Mesenteric fat pad (tissue), 1 donor: Measurements from ENCODE around the gene TLK1.

DNA sequence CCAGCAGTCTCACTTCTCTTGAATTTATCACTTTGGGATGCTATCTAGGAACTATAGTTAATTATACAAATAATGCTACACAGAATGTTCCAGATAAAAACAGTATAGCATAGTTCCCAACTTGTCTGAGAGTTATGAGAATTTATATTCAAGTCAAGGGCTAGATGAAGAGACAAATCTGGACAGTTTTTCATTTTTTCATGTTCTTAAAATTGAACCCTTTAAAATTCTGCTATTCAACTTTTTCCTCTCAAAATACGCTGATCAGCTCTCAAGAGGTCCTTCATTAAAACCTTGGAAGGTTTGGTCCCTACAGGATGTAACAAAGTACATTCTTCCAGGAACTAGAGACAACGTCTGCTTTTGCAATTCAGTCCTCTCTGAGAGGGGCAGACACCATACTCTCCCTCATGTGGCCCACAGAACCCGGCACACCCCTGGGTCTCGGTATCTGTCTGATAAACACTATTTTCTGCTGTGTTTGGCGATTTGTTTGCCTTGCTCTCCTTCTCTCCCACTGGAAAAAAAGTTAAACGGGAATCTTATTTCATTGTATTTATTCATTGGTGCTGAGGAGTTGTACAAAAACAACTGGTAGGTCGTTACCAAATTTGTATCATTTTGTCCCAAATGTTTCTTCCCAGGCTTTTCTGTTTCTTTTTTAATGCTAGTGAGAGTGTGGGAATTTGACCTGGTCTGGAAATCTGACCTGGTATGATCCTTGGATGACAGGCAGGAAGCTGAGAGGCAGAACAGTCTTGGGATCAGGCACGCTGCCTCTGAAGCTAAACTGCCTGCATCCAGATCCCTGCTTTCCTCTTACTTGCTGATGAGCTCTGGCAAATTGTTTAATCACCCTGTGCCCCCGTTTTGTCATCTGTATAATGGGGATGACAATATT, 2.9 kb downstream of the KLHL23 start:
- PRO-cap = no peak

DNA sequence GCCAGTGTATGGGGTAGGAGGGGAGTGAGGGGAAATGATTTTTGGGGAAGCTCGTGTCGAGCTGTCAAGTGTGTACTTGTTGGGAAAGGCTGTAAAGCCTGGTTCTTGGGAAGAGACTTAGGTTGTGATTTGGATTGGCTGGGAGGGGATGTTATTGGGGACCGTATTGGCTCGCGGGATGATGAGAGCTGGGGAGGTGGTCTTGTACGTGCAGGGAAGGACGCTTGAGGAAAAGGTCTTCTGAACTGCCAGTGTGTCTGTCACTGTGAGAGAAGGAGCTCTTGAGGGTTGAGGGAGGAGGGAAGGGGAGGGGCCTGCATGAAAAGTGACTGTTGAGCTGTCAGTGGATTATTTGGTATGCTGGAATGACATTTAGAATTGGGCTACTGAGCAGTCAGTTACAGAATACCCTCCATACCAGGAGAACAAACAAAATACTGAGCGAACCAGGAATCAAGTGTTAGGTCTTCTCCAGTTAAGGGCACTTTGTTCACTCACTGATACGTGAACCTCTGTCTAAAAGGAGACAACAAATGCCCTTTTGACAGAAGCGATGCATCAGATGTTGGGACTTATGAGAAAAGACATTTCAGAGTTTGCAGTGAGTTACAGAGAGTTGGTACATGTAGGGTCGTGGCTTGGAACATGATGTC, 1.2 kb downstream of the UBR3 start:
- PRO-cap = no peak

DNA sequence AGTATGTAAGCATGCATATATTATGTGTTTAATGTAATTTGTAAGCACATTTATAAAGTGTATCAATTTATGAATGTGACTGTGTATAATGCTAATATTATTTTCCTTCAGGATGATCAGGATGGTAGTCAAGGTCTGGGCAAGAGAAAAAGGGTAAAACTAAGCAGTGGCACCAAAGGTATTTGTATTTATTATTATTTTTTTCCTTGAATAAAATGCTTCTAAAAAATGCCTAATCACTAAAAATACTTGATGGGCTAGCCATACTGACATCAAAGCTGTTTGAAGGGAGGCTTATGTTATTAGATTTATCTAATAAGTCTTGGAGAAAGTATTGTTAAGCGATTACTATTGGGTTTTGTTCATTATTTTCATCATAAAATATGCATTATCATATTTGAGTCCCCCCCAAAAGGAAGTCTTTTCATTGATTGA, 63.8 kb downstream of the UBR3 start:
- PRO-cap = no peak

GRCh38 chr2:170715709-170716539, 787 bp downstream of the SP5 start:
- PRO-cap = no peak

GRCh38 chr2:170716623-170717176, 1.6 kb downstream of the SP5 start:
- PRO-cap = no peak

DNA sequence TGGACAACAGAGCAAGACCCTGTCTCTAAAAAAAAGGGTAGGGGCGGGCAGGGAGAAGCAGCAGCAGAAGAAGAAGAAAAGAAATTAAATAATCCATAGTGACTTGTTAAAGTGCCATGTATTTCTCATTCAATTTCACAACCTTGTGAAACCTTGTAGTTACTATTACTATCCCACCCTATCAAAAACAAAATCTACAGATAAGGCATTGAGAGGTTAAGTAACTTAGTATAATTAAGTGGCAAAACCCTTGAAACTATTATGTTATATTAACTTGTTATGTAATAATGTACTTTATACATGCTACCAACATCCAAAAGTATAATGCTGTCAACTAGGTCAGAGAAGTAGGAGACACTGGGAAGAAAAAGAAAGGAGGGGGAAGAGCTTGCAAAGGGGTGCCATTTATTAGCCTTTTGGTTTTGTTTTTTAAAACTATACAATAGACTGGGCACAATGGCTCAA, 11.5 kb downstream of the TLK1 start:
- PRO-cap = no peak

DNA sequence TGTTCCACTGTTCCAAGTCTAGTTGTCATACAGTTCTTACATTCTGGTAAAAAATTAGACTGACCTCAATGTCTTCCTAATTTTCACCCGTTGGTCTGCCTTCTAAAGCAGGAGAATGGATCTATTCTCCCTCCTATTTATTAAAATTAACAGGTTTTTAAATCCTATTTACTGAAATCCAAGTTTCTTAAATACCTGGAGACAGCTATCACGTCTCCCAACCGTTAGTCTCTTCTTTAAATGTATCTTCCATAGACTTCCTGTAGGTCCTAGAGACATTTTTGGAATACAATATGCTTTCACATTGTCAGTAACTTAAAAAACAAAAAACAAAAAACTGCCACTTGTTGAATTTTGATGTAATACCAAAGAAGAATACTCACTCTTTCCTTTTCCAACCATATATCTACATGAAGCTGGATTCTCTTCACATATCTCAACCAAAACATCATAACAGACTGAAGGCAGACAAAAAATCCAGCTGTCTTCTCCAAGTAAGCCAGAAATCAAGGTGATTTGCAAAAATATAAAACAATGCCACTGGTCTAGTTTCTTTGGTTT, 4.8 kb downstream of the TLK1 start:
- PRO-cap = no peak

DNA sequence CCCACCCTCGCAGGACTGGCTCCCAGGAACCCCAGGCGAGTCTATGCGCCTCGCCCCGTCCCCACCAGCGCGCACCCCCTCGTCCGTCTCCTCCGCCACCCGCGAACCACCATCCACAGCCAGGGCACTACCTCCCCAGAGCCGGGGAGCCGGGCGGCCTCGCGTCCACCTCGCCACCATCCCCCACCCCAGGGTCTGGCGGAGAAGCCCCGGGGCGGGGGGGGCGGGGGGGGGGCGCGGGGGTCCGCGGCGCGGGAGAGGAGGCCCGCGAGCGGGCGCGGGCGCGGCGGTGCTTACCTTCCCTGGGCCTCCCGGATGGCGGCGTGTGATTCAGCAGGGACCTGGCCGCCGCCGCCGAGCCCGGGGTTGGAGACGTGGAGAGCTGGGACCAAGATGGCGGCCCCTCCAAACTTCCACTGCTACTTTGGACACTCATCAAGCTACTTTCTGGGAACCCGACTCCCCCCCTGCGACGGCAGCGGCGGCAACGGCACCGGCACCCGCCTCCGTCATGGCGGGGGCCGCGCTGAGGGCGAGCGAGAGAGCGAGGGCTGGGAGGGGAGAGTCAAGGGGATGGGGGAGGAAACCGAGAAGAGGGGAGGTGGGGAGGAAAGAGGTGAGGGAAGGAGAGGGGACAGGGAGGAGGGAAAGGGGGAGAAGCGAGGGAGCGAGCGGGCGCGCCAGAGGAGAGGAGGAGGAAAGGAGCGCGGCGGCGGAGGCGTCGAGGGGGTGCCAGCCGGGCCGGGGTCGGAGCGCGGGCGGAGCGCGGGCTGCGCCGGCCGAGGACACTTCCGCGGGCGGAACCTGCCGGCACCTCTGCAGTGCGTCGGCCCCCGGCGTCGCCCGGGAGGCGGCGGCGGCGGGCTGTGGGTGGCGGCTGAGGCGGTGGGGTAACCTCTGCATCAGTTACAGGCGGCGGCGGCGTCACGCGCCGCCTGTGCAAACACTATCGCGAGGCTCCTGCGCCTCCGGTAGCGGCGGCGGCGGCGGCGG, at the start of gene TLK1:
TSS of gene TLK1 (minus strand) at position 901 of the 993 bp plus-strand sequence.
- PRO-cap = no peak

DNA sequence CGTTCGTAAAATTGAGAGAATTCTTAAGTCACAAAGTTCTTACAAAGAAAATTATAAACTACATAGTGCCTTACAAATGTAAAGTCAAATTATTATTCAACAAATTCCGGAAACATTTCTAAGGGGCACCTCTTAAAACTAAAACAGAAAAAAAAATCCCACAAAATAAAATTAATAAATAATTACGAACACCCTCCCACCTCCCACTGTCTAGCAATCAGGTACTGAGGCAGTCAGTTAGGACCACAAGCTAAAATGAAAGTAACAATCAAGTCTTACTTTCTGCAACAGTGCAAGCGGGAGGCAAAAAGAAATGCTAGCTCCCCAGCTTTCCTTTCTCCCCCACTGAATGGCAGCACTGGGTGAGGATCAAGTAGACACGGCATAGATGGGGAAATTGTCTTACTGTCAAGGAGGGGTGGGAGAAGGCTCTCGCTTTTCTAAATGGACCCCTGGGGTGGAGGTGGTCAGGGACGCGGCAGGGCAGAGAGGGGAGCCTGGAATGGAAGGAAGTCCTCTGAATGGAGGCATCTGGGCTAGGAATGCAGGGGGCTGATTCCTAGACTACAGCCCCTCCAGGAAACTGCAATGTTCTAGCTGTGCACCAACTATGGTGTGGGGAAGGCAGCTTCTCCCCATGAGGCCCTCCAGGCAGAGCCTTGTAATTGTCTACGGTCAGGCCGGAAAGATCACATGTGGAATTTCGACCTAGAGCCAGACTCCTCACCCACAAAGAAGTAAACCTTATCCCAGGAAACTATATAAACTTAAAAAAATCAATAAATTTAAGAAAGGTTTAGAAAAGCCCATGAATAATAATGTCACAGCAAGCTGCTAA, 24.3 kb downstream of the METTL8 start:
- PRO-cap = no peak

GRCh38 chr2:171771833-171772443, 84.7 kb downstream of the DYNC1I2 start:
- PRO-cap = no peak

DNA sequence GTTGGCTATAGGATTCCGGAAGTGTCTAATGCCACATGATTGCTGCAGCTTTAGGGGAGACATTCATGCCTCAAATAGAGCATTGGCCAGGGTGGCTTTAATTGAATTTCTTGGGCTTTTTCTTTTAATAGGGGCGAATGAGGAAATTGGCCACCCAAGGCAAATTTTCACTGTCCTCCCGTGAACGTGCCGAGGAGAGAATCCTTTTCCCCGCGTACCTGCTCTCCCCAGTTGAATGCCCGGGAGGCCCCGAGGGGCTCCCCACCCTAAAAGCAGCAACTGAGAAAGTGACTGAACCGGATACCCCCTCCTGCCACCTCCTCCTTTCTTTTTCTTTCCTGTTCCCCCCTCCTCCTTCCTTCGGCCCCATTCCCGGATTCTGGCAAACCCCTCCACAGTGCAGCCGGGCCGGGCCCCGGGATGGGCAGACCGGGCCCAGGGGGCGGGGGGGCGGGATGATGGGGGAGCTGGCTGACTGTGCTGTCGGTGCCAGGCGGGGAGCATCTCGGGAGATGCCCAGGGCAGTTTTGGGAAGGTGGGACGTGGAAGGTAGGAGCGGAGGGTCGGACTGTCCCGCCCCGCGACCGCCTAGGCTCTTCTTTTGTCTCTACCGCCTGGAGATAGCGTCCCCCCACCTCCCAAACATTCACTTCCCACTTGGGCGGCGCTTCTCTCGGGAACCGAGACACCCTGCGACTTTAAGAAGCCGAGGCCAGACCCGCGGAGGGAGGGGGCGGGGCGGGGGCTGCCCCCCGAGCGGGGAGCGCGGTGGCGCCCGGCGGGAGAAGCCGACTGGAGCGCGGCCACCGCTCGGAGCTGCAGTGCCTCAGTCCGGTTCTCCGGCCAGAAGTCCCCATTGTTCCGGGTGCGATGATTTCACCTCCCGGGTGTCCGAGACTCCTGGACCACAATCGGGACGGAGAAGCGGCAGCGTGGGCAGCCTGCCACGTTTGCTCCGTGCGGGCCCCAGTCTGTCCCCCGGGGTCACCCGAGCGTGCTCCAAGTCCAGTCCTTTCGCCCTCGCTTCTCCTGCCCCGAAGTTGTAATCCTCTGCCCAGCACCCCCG, 8.2 kb downstream of the DLX2 start:
- PRO-cap = no peak

DNA sequence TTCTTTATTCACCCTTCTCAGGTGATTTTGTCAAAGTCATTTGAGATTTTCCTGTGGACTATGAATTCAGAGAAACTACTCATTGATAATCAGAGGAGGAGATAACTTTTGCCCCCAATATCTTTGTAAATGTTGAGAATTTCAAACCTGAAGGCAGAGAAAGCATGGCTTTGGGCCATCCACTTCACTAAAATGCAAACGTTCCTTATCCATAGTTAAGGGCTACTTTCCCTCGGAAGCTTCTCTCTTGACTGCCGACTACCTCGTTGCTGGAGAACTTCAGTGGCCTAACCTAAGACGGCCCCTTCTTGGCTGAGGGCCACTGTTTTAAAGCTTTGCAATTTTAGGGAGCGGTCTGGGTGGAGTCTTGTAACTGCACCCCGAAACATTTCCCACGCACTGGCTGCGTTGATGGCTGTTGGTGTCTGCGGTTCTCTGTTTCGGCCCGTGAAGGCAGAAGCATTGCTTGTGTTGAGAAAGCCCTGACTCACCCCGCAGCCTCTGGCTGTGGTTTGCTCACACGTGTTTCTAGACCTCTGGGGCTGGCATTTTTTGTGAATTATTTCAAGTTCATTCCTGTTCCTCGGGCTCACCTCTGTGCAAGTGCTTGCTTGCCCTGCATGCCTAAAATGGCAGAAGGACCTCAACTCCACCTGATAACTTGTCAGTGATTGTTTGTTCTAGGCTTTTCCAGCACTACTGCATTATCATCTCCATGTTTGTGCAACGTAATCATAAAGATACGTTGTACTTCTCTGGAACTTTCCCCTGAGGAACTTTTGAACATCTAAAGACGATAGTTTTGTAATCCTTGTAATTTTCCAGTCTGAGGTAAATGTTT, 94.1 kb upstream of the DLX2 start:
- PRO-cap = no peak

DNA sequence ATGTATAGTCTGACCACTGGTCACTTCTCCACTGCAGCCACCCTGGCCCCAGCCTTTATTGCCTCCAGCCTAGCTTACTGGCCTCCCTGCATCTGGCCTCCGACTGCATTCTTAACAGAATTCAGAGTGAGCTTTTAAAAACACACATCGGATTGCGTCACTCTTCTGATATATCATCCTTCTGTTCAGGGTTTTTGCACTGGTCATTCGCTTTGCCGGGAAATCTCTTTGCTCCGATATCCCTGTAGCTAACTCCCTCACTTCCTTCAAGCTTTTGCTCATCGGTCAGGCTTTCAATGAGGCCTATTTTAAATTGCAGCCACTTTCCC, 101.6 kb upstream of the DLX2 start:
- PRO-cap = no peak

DNA sequence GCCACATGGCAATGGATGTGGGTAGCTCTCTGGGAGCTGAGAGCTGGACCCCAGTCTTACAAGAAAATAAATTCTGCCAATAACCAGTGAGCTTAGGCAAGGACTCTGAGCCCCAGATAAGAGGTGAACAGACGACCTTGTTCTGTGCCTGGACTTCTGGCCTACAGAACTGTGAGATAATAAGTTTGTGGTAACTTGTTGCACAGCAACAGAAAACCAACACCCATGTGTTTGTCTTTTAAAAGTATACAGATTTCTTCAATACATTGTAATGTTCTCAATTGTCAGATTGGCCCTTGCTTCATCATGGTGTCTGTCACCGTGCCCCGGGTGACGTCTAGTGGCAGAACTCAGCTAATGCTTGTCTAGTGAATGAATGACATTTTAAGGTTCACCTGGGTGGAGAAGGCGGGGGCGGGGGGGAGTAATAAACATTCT, 123.5 kb upstream of the DLX2 start:
- PRO-cap = no peak

GRCh38 chr2:172462768-172463107, 35.4 kb downstream of the ITGA6 start:
- PRO-cap = no peak

- PRO-cap = no peak
Measured at GRCh38 chr2:172486981-172487842, 59.8 kb downstream of the ITGA6 start.

DNA sequence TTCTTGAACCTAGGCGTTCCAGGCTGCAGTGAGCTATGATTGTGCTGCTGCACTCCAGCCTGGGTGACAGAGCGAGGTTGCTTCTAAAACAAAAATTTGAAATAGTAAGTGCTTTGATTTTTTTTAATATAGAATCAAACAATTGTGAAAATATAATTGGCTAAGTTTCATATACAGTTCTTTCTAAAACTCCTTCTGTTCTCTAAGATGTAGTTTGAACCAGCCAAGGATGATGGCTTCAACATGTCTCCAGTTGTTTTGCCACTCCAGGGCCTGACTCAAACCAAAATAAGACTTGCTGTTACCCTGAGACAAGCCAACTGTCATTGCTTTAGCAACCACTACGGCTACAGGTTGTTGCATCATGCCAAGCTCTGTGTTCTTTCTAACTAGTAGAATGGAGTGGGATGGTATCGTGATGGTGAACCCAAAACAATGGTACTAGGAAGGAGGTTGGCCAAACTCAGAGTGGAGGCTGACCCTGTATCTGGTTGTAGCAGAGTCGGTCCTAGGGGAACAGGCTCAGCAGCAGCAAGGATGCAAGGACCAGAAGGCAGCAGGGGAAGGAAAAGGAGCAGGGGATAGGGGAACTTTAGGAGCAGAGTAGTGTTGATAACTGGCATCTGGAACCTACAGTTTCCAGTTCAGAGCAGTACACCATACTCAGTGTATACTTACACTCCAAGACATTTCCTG, 51.5 kb downstream of the PDK1 start:
- PRO-cap = no peak

GRCh38 chr2:173027746-173028163, 47.9 kb upstream of the MAP3K20 start:
- PRO-cap = no peak

- PRO-cap = no peak
Measured at GRCh38 chr2:173028623-173029046, 47.0 kb upstream of the MAP3K20 start.

- PRO-cap = no peak
Measured at GRCh38 chr2:173059978-173060636, 15.5 kb upstream of the MAP3K20 start.